Tibial nerve (tissue), 3 donors: ENCODE data around the genes KLRF2 and PRB2.

GRCh38 chr12:9699769-9700194, 30.3 kb downstream of the CLEC2D start:
- PRO-cap: no peak
- RAMPAGE, long total RNA, 3 experiments: no peak in any of the 3 experiments

- PRO-cap: no peak
- RAMPAGE, long total RNA, 3 experiments: no peak in any of the 3 experiments
Observed at GRCh38 chr12:9754890-9755796, 5.6 kb downstream of the CD69 start.

- PRO-cap: no peak
- RAMPAGE, long total RNA, 3 experiments: no peak in any of the 3 experiments
Observed at GRCh38 chr12:9759426-9760531, 922 bp downstream of the CD69 start.

GRCh38 chr12:9773239-9774067, 12.8 kb upstream of the CD69 start:
- PRO-cap: no peak
- RAMPAGE, long total RNA, 3 experiments: no peak in any of the 3 experiments

- PRO-cap: no peak
- RAMPAGE, long total RNA, 3 experiments: no peak in any of the 3 experiments
Observed at GRCh38 chr12:9796246-9796825, 30.9 kb upstream of the KLRF1 start.

DNA sequence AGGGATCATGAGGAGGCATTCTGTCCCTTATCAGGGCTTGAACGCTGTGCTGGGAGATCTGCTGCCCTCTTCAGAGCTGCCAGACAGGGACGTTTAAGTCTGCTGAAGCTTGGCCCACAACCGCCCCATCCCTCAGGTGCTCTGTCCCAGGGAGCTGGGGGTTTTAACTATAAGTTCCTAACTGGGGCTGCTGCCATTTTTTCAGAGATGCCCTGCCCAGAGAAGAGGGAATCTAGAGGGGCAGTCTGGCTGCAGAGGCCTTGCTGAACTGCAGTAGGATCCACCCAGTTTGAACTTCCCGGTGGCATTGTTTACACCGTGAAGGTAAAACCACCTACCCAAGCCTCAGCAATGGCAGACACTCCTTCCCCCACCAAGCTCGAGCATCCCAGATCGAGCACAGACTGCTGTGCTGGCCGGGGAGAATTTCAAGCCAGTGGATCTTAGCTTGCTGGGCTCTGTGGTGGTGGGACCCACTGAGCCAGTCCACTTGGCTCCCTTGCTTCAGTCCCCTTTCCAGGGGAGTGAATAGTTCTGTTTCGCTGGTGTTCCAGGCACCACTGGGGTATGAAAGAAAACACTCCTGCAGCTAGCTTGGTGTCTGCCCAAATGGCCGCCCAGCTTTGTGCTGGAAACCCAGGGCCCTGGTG, 20.0 kb downstream of the CLEC2B start:
- PRO-cap: no peak
- RAMPAGE, long total RNA, 3 experiments: no peak in any of the 3 experiments

GRCh38 chr12:9867374-9868075, 1.6 kb downstream of the CLEC2B start:
- PRO-cap: no peak
- RAMPAGE, long total RNA, 3 experiments: no peak in any of the 3 experiments

- PRO-cap: no peak
- RAMPAGE, long total RNA, 3 experiments: no peak in any of the 3 experiments
Observed at GRCh38 chr12:9881212-9881768, at the start of gene KLRF2. Gene KLRF2, plus strand, starts transcription at chr12:9881489.

DNA sequence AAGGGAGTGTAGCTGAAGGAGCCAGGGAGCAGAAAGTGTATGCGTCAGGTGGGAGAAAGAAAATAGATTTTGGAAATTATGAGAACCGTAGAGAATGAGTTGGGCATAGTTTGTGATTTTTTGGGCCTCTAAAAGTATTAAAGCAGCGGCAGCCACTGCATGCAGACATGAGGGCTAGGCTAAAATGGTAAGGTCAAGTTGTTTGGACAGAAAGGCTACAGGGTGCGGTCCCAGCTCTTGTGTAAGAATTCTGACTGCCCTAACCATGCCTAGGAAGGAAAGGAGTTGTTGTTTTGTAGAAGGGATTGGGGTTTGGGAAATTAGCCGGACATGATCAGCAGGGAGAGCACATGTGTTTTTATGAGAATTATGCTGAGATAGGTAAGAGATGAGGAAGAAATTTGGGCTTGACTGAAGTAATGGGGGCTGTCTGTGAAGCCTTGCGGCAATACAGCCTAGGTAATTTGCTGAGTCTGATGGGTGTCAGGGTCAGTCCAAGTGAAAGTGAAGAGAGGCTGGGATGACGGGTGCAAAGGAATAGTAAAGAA, 6.1 kb upstream of the CLEC12A start:
- PRO-cap: no peak
- RAMPAGE, long total RNA, 3 experiments: no peak in any of the 3 experiments

DNA sequence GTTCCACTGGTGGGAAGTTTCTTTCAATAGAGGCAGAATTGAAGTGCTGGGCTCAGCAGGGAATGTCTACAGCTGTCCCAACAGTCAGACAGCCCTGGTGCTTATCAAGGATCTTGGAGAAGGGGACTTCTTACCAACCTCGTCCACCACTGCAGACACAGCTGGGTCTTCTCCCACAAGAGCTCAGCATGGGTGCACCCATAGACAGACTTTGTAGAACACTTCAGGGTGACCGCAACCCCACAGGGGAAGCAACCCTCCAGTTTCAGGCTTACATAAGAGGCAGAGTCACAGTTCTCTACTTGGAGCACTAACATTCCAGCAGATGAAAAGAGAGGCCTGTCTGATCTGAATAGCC, 3.5 kb upstream of the CLEC1A start:
- PRO-cap: no peak
- RAMPAGE, long total RNA, 3 experiments: no peak in any of the 3 experiments

- PRO-cap: no peak
- RAMPAGE, long total RNA, 3 experiments: no peak in any of the 3 experiments
Observed at GRCh38 chr12:10160915-10161276, 11.0 kb downstream of the OLR1 start.

- PRO-cap: no peak
- RAMPAGE, long total RNA, 3 experiments: no peak in any of the 3 experiments
Observed at GRCh38 chr12:10166636-10167410, 5.1 kb downstream of the OLR1 start.

GRCh38 chr12:10175651-10176462, 3.0 kb upstream of the TMEM52B start:
- PRO-cap: no peak
- RAMPAGE, long total RNA, 3 experiments: no peak in any of the 3 experiments

- PRO-cap: no peak
- RAMPAGE, long total RNA, 3 experiments: no peak in any of the 3 experiments
Observed at GRCh38 chr12:10214203-10214544, 1.5 kb downstream of the GABARAPL1 start.

DNA sequence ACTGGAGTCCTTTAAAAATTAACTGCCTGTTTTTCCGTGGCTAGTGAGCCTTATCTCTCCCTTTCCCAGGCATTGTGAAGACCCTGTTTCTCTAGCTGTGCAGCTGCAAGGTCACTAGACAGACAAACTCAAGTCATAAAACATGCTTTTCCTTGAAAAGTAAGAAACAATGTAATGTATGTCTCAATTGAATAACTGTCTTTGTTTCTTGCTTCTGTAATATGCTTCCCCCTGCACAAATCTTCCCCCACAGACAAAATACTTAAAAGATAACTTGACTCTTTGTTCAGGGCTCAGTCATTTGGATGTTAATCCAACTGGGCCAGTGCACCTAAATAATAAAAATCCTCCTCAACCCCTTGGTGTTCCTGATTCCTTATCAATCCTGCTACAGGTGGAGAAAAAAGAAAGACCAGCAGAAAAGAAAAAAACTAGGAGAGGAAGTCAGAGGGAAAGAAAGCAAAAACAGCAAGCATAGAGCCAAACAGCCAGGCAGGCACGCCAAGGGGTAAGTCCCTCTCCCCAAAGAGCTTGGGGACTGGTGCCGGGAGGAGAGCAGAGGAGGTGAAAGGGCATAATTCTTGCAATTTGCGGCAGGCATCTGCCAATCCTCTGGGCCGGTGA, 21.7 kb downstream of the KLRK1 start:
- PRO-cap: no peak
- RAMPAGE, long total RNA, 3 experiments: no peak in any of the 3 experiments

- PRO-cap: no peak
- RAMPAGE, long total RNA, 3 experiments: start-site peak on the minus strand in 1 of 3 experiments, at chr12:10704121-10704128 at its widest, 39 reads per replicate
Observed at GRCh38 chr12:10703712-10704392, 19.3 kb downstream of the YBX3 start.

GRCh38 chr12:11395512-11395711, at the start of gene PRB2:
Gene PRB2, minus strand, starts transcription at chr12:11395567.
- PRO-cap: no peak
- RAMPAGE, long total RNA, 3 experiments: no peak in any of the 3 experiments

- PRO-cap: no peak
- RAMPAGE, long total RNA, 3 experiments: no peak in any of the 3 experiments
Observed at GRCh38 chr12:11565100-11565618, 84.3 kb upstream of the ETV6 start.

DNA sequence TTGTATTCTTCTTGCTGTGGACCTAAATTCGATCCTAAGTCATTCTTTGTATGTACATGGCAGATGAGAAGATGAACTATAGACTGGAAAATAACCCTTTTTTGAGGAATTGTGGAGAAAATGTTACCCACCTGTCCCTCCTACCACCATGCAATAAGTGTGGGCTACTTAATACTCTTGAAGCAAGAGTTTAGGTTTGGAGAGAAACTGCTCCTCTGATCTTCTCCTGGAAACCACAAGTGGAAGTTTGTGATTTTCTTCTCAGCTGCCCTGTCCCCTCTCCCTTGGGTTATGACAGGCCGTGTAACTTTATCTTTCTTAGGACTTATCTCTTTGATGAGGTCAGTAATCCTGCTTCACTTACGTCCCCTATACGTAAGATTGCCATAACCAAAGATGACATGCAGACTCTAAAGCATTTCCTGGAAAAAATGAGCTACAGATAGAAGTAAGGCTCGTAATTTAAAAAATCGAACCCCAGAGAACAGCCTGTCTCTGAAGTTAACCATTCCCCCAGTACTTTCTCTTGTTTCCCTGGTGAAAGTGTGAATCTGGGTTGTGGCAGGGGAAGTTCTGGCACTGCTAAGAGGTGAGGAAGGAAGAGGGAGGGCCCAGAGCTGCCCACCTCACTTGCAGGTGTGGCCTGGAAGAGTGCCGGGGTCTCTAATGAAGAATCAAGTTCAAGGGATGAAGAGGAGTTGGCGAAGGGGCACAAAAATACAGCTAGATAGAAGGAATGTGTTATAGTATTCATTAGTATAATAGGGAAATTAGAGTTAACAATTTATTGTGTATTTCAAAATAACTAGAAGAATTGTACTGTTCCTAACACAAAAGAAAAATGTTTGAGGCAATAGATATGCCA, 10.0 kb downstream of the ETV6 start:
- PRO-cap: no peak
- RAMPAGE, long total RNA, 3 experiments: no peak in any of the 3 experiments

GRCh38 chr12:11711434-11712201, 62.1 kb downstream of the ETV6 start:
- PRO-cap: no peak
- RAMPAGE, long total RNA, 3 experiments: no peak in any of the 3 experiments